Metastatic Lung Carcinoma in the Adrenal Gland (tissue), 1 donor: ENCODE data around the gene DNAH7.

- PRO-cap, result no peak
Observed at GRCh38 chr2:192195966-192196242, 1.2 kb upstream of the TMEFF2 start.

- PRO-cap, result no peak
Observed at GRCh38 chr2:195561216-195561733, 95.8 kb upstream of the SLC39A10 start.

DNA sequence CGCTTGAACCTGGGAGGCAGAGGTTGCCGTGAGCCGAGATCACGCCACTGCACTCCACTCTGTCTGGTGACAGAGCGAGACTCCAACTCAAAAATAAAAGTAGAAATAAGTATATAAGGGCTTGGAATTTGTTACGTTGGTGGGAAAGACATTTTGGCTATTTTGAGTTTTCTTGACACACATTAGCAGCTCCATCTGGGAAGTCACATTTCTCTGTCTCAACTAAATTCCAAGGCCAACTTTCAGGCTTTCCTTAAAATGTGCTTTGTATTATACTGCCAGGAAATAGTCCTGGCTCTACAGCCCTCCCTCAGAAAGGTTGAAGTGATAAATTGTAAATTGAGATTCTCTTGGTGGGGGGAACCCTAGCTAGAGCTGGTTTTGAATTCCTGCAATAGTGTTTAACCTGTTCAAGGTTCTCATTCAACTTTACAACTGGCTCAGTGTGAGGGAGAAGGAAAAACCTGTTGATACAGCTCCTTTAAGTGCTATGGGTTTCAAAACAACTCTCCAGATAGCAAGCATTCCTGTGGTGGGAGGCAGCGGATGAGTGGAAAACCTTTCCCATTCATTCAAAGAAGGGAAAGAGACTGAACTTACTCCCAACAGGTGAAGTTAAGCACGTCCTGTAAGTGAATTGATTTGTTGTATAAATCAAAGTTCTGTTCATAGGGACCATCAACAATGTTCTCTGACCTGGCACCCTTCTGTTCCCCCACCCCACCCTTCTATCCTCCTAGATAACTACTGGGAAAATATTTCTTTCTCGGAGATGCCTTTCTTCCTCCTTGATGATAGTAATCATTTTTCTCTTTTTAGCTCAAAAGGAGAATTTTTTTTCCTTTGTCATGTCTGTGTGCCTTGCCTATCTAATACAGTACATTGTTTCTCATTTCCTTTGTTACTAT, 44.3 kb upstream of the SLC39A10 start:
- PRO-cap, result no peak

DNA sequence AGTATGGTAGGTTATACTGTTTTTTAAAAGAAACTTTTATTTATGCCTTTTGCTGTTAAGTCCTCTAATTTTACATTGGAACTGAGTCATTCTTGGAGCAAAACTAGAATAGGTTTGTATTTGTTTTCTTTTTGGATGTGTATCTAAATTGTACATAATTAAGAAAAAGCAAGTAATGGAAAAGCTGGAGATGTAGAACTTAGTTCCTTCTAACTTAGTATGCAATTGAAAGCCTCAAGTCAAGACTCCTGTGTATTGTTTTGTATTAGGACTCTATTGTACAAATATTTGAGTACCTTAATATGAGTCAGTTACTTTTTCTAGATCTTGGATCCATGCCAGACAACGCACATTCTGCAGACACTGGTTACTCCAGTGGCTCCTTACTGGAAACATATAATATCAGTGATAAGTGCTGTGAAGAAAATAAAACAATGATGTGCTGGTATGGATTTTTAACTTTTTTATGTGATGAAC, 1.4 kb downstream of the SLC39A10 start:
- PRO-cap, result no peak

- PRO-cap, result bidirectional peak, plus-strand start at chr2:196068590, minus-strand start at chr2:196068414; bidirectional peak, plus-strand start at chr2:196068943, minus-strand start at chr2:196068837
Observed at GRCh38 chr2:196067970-196069309, at the start of gene DNAH7. TSS of gene DNAH7 (minus strand) at chr2:196068837.

GRCh38 chr2:196134335-196134641, 37.1 kb downstream of the STK17B start:
- PRO-cap, result no peak

DNA sequence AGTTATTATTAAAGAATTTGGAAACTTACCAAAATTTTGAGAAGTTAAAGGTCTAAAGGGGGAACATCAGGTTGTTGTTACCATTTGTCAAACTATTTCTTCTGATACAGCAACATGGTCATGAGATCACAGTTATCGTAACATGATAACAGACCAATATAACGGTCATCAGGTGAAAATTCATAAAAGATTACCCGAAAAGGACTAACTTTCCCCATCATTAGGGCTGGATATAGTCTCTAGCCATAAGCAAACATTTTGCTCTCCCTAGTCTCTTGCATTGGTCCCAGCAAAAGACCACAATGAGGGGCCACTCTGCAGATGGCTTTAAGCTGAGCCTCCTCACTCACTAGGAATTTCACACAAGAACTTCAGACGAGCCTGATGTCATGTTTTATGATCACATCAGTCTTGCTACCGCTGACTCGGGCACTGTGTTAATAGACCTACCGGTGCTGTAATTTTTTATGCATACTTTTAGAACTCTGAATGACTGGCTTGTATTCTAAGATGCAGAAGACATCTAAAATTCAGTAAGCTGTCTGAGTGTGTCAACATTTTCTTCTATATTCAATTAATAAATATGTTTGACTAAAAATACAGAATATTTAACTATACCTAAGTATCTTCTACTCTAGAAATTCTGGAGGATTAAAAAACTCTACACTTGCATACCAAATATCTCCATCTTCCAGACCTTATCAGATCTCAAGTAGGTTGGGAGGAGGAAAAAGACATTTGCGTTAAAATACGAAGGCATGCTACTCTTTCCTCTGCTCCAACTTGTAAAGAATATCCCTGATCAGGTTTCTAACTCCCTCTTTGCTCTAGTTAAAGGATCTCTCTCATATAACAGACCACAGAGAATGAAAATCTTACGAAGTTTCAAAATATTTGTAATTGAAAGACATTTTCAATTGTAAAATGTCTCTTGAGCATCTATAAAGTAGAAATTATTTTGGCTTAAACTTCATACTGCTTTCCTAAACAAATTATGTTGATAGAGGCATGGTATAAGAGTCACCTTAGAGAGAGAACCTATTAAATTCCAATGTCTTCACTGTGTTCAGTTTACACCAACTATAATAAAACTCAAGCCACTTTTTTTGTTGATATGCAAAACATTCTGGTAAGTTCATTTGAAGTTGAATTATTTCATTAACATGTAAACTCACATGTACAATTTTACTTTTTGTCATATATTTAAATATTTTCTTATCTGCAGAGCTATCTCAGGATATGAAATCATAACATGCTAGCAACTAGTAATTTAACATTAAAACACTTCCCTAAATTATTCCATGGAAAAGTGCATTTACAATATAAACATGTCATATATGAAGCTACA, 34.9 kb downstream of the STK17B start:
- PRO-cap, result no peak

DNA sequence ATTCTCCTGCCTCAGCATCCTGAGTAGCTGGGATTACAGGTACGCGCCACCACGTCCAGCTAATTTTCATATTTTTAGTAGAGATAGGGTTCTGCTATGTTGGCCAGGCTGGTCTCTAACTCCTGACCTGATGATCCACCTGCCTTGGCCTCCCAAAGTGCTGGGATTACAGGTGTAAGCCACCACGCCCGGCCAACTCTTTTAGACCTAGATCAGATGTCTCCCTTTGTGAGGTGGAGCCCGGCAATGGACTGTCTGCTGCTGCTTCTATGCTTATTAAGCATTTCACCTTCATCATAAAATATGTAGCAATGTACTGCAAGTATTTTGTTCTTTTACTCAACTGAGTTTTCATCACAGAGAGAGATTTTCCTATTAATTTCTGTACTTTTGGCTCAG, 30.7 kb downstream of the STK17B start:
- PRO-cap, result no peak

DNA sequence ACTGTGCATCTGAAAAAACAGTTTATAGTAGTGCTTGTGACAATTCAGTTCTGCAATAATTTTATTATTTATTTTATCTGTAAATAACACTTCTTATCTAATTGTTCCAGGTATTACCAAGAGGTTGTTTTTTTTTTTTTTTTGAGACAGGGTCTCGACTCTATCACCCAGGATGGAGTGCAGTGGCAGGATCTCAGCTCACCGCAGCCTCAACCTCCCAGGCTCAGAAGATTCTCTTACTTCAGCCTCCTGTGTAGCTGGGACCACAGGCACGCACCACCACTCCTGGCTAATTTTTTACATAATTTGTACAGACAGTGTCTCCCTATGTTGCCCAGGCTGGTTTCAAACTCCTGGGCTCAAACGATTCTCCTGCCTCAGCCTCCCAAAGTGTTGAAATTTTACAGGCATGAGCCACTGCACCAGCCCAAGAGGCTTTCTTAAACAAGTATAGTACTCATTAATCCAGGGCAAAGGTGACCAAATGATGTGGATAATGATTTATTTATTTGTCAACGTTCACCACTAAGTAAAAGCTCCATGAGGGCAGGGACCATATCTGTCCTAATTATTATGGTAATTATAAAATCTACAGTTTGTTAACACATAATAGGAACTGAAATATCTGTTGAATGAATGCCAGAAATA, 12.1 kb downstream of the STK17B start:
- PRO-cap, result no peak

DNA sequence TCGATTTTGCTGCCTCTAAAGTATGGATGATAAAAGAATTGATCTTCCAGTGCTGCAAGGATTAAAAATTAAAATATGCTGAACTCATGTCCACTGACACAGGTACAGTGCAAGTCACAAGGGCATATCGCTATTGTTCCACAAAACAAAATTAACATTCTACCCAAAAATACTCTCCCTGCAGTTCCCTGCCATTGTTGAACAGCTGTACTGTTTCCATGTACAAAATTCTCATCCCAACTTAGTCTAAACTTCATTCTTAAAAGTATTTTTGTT, 5.8 kb downstream of the STK17B start:
- PRO-cap, result no peak

DNA sequence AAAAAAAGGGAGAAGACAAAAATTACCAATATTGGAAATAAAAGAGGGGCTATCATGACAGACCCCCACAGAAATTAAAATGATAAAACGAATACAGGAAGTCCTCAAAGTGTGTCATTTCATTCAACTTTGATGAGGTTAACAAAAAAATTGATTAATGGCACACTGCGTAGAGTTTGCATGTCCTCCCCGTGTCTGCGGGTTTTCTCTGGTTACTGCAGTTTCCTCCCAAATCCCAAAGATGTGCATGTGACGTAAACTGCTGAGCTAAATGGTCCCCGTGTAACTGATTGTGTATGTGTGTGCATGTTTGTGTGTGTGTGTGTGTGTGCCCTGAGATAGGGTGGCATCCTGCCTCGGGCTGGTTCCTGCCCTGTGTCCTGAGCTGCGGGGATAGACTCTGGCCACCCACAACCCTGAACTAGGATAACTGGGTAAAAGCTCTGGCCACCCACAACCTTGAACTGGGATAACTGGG, 6.1 kb upstream of the CCDC150 start:
- PRO-cap, result no peak

DNA sequence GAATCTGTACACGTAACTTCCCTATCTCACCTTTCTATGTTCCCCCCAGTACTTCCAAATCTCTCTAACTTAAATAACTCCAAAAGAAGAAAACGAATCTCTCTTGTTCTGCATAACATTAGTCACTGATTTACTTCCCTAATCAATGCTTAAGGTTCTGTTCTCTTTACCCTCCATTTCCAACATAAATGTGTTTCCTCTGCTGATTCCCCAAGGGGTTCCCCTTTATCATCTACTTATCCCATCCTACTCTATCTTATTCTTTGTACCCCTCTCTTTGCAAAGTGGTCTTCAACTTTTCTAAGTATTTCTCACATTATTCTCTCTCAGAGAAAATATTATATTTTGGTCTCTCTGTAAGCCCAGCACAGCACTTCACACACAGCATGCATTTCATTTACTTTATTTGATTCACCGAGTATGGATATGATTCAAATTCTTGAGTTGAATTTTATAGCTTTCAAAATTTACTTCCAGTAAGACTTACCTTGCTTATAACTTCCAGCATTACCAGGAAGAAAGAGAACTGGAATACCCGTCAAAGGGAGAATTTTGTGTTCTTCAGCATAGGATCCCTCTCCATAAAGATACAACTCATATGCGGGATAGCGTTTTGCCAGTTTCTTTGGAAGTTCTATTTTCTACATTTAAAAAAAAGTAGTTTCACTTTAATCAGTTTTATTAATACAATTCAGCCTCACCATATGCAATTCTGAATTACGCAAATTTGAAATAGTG, 6.8 kb downstream of the PGAP1 start:
- PRO-cap, result no peak

- PRO-cap, result no peak
Observed at GRCh38 chr2:197130355-197130704, 180.2 kb downstream of the ANKRD44 start.

GRCh38 chr2:197212442-197213022, 98.0 kb downstream of the ANKRD44 start:
- PRO-cap, result no peak

GRCh38 chr2:197356108-197356395, 45.5 kb upstream of the ANKRD44 start:
- PRO-cap, result no peak

- PRO-cap, result no peak
Observed at GRCh38 chr2:197394253-197394612, 40.6 kb downstream of the SF3B1 start.

DNA sequence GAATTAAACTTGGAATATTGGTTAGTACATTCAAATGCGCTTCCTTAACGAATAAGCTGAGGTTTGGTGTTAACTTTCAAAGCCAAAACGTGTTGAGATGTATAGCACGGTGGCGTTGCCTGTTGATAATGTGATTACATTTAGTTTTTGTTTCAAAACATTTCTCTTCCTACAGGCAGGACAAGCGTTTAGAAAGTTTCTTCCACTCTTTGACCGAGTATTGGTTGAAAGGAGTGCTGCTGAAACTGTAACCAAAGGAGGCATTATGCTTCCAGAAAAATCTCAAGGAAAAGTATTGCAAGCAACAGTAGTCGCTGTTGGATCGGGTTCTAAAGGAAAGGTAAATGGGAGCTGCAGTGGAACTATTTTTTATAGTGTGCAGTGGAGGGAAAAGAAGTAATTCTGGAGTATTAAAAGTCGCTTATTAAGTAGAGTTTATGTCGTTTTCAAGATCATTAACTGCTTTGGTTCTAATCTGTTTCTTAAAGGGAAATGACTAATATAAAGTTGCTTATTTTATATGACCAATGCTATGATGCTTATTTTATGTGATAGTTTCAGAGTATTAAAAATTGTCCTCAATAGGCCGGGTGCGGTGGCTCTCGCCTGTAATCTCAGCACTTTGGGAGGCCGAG, 837 bp downstream of the HSPE1 start:
- PRO-cap, result bidirectional peak, plus-strand start at position 332 of the sequence, minus-strand start at position 247 of the sequence

DNA sequence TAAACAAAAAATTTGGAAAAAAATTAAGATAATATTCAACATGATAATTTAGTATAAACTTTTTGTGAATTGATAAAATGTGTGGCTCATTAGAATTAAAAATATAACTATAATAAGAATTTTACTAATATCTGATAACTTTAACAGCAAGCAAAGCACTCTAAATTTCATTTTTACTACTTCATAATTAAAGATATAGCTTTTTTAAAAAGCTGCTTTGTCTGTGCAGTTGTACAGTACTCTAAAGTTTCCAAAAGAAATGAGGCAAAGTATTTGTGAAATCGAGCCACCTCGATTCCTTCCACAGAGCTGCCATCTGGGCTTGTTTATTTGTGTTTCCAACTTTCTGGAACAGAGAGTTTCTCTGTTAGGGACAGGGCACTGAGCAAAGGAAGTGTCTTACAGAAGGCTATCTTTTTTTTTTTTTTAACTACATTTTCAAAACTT, 986 bp downstream of the RFTN2 start:
- PRO-cap, result no peak

DNA sequence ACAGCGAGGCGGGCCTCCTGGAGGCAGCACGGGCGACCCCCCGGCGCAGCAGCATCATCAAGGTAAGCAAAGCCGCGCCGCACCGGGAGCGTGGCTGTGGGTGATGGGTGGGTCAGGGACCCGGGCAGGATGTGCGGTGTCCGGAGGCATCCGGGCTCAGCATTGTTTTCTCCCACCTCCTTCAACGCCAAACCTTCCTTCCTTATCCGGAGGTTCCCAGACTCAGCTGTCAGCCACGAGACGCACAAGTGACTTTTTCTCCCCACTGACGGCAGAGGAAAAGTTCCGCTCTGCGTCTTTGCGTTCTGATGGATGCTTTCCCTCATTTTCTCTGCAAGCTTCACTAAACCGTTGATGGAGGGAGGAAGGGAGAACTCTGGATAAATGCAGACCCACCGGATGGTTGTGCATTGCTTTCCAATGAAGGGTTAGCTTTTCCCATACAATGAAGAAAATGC, 914 bp downstream of the PLCL1 start:
- PRO-cap, result unidirectional peak, minus-strand start at position 195 of the sequence

DNA sequence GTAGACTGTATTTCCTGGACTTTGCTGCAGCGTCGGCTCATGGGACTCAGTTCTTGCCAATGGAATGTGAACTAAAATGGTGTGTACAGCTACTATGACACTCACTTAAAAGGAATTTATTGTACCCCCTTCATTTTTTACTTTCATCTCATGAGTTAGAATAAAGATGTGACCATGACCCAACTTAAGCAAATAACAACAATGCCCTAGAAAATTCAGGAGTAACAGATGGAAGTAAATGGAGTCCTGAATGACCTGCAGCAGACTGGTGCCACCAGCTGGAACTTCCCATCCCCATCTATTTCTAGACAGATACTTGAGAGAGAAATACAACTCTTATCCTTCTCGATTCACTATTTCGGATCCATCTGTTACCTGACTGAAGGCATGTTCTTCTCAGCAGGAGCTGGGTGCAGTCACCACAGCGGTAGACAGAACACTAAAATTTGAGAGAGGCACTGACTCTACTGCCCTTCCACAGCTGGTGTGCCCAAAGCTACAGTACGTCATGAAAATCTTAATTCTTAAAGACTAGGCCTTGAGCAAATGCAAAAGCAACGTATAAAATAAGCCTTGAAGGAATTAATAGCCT, 724.0 kb downstream of the PLCL1 start:
- PRO-cap, result no peak